ENCODE measurements around a stretch of chr1.

- PRO-cap = no peak
Observed at GRCh38 chr1:20604613-20605156, 15.8 kb downstream of the CDA start.

DNA sequence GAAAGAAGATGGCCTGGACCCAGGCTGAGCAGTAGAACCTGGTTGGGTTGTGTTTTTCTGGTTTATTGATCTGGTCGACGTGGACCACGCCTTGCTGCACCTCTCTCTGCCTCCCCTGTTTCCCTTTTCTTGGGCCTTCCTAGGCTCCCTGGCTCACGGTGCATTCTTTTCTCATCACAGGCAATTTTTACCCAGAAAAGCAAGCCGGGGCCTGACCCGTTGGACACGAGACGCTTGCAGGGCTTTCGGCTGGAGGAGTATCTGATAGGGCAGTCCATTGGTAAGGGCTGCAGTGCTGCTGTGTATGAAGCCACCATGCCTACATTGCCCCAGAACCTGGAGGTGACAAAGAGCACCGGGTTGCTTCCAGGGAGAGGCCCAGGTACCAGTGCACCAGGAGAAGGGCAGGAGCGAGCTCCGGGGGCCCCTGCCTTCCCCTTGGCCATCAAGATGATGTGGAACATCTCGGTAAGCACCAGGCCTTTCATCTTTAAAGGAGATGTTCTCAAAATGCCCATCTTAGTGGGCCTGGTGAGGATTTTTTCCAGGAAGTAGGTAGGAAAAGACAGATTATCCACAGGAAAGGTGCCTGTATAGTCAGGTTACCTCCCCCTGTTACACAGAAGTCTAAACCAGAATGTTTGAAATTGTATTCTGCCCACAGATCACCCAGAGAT lies 4.5 kb downstream of the PINK1 start:
- PRO-cap = no peak

GRCh38 chr1:20639717-20640236 lies 6.5 kb downstream of the PINK1 start:
- PRO-cap = no peak

DNA sequence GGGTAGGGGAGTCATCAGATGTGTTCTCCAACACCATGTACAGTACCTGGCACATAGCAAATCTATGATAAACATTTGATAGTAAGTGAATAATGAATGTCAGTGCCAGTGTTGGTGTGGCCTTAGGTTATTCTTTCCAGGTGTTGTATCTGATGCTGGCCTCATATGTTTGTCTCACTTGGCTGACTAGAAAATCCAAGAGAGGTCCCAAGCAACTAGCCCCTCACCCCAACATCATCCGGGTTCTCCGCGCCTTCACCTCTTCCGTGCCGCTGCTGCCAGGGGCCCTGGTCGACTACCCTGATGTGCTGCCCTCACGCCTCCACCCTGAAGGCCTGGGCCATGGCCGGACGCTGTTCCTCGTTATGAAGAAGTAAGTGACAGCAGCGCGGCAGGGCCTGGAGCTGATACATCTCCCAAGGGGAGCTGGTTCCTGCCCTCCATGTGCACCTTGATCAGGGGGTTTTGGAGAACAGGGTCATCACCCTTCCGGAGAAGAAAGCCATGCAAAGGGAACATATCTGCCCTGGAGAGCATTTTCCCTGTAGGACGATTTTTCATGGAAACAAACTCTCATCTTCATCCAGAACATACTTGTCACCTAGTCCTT lies 11.1 kb downstream of the PINK1 start:
- PRO-cap = no peak

- PRO-cap = no peak
Observed at GRCh38 chr1:20779593-20780086, 7.5 kb downstream of the HP1BP3 start.

DNA sequence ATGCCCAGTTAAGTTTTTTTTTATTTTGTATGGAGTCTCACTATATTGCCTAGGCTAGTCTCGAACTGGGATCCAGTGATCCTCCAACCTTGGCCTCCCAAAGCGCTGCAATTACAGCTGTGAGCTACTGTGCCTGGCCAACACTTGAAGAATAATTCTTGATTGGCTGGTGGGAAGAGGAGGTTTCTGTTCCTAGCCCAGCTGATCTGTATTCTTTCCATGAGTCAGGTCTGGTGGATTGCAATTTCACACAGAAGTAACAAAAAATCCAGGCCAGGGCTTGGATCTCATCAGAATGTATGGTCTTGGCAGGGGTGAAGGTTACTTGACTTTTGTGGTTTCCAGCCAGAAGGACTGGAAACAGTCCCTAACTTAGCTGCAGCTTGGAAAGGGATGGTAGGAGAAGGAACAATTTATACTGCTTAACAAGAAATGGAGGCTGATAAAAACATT lies 5.1 kb upstream of the HP1BP3 start:
- PRO-cap = no peak

DNA sequence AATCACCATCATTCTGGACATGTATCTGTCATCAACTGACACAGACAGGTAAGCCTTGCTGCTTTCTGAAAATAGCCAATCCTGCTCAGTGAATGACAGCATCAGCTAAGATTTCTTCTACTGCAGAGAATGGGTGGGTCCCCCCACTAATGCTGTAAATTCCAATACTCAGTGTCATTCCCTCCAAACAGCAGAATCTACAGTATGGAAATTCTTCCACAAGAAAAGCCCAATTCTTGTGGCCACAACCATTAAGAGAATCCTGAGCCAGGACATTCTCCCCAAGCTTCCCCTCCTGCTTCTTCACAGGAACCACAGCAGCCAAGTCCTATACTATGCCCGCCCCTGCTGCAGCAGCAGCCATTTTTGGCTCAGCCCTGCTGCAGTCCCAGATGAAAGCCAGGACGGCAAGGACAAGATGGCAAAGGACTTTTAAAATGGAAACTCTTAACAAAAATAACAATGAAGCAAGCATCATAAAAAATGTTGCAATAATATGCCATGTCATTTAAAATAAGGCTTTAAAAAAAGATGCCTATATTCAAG lies 26.8 kb downstream of the EIF4G3 start:
- PRO-cap = no peak

DNA sequence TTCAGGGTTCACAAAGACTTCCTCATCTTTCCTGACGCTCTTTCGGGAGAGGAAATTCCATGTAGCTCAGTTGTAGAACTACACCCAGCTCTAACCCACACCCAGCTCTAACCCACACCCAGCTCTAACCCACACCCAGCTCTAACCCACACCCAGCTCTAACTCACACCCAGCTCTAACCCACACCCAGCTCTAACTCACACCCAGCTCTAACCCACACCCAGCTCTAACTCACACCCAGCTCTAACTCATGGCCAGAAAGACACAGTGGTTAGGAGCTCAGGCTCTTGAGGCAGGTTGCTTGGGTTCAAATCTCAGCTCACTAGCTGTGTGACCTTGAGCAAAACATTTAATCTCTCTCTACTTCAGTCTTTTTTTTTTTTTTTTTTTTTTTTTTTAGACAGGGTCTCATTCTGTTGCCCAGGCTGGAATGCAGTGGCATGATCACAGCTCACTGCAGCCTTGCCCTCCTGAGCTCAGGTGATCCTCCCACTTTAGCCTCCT lies 14.2 kb upstream of the EIF4G3 start:
- PRO-cap = no peak

- PRO-cap = no peak
Observed at GRCh38 chr1:21255810-21256190, 34.5 kb downstream of the ECE1 start.

DNA sequence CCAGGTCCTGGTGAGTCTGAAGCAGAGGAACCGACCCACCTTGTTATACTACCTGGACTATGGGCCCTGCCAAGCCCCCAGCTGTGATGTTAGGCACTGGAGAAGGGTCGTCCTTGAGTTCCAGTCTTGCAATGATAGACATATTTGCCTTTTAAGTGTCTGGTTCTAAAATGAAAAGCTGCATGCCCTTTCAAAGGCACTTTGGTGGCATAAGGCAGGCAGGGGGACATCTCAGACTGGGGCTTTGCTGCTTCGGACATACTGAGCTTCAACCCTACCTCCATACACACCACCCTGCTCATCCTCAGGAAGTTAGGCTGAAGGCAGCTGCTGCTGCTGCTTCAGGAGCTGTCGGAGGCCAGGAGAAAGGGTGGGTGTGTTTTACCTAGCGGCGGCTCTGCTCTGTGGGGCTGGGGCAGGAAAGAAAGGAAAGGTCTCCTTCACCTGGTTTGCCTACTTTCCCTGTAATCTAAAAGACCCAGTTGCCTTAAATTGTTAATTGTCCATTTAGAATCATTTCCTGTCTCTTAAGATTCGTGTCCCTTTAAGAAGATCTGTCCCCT lies 19.3 kb downstream of the ECE1 start:
- PRO-cap = no peak

DNA sequence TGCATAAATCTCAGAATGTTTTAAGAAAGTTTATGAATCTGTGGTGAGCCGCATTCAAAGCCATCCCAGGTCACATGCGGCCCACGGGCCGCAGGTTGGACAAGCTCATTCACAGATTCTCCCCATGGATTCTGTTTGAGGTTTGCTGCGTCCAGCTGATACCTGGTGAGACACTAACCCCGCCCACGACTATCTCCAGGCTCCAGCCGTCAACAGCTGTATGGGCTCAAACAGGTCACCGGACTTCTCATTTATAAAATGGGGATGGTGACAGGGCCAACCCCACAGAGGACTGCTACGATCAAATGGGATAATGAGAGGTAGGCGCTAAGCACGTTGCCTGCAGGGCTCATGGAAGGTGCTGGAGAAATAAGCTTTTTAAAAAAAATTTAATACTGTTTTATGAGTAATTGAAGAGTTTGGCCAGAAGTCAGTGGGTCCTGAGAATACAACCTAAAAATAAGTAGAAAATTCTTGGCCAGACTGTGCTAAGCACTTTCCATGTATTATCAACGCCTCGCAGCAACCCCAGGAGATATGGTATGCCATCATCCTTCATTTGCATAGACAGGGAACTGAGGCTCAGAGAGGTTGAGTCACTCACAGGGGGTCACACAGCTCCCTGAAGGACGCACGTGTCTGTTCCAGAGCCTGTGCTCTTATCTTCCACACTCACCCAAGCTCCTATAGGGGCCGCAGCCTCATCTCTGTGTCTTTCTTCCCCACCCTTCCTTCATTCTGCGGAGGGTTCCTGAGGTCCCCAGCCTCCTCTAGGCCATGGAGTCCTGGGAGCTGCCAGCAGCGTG lies 30.0 kb upstream of the ECE1 start:
- PRO-cap = no peak

DNA sequence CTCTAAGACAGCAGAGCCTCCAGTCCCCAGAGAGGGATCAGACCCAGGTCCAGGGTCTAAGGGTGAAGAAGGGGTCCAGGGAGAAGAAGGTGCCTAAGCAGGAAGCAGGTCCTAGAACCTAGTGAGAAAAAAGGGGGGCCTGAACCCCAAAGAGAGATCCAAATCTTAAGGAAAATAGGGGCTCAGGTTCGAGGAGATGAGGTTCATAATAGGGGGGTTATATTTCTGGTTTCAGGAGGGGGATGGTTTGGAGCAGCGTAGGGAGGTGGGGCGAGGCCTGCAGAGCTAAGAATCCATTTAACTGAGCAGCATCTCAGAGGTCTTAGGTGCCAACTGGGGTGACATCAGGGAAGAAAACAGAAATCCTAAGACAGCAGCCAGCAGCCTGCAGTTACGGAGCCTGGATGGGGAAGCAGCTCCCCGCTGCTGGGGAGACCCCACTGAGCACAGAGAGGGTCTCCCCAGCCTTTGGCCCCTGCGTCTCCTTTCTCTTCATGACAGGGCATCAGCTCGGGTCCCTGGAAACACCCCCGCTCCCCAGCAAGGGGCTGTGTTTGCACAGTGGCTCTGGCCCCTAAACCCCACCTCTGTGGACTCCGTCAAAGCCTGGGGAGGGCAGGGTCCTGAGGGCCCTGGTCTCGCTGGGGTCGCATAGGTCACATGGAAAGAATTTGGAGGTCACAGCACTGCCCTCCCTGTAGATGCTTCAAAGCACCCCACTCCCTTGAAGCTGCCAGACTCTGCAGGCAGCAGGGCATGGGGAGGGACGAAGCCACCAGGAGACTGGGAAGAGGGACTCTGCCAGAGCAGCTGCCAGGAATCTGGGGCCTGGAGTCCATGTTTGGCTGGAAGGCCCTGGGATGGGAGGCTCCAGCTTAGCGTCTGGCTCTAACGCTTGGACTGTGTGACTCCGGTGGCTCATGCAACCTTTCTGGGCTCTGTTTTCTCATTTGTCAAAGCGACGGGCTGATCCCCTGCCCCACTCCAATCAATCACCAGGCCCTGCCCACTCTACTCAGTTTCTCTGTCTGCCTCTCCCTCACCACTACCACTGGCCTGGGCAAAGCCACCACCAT lies 36.5 kb upstream of the ECE1 start:
- PRO-cap = no peak

- PRO-cap = no peak
Observed at GRCh38 chr1:21344150-21345028, 54.1 kb upstream of the ECE1 start.

DNA sequence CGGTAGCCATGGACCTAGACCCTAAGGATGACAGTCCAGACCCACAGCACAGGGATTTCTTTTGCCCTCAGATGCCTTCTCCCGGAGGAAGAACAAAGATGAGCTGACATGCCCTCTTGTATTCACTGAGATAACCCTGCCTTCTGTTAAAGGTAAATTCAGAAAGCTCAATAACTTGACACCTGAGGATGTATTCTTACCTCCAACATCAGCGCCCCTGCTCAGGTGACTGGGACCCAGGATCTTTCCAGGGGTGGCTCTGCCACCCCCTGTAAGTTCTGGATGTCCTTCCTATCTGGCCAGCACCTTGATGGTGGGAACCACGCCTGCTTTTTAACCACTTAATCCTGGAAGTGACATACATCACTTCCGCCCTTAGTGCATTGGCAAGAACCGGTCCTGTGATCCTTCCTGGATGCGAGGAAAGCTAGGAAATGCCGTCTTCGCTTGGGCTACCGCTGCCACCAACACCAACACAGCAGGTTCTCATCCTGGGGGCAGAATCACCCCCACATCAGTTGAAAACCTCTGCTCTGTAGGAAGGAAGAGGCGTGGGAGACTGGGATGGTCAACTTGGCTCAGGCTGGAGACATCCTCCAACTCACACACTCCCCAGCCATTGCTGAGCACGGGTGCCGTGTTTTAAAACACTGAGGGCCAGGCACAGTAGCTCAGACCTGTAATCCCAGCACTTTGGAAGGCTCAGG lies 74.7 kb downstream of the ALPL start:
- PRO-cap = no peak

DNA sequence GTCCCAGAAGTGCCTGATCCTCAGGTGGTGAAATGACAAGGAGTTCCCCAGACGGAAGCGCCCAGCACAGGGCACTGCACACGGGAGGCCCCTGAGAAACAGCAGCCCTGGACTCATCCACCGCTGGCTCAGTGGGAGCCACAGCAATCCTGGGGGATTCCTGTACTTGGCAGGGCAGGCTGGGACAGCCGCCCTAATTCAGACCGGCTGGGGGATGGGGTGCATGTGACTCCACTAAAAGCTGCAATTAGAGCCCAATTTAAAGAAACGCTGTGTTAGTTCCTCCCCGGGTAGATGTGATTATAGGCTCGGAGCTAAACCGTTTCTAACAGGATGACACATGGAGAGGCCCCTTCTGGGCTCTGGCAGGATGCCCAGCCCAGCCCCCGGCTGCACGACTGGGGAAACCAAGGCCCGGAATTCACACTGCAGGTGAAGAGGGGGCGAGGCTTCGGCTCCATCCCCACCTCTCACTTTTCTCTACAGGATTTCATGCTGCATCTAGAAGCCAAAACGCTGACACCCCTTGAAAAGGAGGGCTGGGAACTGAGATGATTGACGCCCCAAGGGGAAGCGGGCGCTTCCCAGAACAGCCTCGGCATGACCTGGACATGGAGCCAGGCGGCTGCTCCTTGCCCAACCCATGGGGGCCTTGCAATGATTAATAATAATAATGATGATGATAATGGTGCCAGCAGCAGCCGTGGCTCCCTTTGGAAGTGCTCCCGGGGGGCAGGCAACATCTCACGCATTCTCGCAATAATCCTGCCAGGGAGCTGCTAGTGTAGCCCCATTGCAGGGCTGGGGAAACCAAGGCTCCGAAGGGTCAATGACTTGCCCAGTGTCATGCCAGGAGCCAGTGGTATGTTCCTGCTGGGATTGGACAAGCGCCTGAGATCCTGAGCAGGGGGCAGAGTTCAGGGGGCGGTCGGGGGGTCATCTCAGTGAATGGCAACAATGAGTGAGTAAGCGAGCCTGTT lies 78.4 kb downstream of the RAP1GAP start:
- PRO-cap = no peak

DNA sequence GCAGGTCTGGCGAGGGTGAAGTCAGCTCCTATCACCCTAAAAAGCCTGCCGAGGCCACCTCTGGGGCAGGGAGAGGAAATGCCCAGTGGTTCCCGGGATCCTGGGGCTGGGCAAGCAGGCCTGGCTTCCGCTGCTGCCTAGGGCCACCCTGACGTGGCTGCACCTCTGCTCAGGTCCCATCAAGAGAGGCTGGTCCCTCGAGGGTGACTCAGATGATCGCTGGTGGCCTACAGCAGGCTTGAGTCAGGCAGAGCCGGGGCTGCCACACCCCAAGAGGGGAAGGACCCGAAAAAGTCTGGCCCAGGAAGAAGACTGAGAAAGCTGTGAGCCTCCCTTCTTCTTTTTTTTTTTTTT lies 42.1 kb downstream of the RAP1GAP start:
- PRO-cap = no peak

GRCh38 chr1:21634524-21635027 lies 34.6 kb downstream of the RAP1GAP start:
- PRO-cap = unidirectional peak, plus-strand start at chr1:21634727

DNA sequence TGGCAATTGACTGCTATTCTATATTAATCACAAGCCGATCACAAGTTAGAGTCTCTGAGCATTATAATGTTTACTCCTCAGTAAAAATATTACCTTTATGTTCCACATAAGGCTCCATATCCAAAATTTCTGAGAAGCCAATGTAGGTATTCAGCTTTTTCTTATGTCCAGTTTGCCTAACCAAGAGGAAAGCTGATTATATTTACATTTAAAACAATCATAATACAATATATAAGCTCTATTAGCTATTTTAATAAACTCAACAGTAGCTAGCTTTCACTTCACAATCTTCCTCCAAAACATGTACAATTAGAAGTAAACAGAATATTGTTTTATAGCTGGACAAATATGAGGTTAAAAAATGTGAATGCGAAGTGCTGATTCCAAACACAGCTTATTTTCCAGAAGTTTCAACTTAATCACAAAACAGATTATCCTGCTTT lies 36.0 kb downstream of the USP48 start:
- PRO-cap = no peak

DNA sequence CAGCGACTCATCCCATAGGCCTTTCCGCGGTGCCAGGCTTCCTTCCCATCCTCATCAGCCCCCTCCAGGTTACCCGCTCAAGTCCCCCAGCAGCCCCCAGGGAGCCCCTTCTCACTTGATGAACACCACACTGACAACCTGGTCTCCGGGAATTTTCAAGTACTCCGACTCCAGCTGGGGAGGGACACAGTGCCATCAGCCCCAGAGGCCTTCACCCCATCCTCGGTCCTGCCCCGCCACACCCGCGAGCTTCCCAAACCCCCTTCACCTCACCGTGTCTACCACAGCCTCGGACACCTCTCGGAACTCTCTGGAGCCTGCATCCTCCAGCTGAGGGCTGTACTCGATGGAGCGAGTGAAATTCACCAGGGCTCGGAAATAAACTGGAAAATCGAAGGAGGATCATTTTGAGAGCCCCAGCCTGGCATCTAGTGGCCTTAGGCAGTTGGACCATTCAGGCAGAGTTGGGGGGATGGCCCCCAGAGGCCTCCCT lies 46.8 kb downstream of the HSPG2 start:
- PRO-cap = no peak

DNA sequence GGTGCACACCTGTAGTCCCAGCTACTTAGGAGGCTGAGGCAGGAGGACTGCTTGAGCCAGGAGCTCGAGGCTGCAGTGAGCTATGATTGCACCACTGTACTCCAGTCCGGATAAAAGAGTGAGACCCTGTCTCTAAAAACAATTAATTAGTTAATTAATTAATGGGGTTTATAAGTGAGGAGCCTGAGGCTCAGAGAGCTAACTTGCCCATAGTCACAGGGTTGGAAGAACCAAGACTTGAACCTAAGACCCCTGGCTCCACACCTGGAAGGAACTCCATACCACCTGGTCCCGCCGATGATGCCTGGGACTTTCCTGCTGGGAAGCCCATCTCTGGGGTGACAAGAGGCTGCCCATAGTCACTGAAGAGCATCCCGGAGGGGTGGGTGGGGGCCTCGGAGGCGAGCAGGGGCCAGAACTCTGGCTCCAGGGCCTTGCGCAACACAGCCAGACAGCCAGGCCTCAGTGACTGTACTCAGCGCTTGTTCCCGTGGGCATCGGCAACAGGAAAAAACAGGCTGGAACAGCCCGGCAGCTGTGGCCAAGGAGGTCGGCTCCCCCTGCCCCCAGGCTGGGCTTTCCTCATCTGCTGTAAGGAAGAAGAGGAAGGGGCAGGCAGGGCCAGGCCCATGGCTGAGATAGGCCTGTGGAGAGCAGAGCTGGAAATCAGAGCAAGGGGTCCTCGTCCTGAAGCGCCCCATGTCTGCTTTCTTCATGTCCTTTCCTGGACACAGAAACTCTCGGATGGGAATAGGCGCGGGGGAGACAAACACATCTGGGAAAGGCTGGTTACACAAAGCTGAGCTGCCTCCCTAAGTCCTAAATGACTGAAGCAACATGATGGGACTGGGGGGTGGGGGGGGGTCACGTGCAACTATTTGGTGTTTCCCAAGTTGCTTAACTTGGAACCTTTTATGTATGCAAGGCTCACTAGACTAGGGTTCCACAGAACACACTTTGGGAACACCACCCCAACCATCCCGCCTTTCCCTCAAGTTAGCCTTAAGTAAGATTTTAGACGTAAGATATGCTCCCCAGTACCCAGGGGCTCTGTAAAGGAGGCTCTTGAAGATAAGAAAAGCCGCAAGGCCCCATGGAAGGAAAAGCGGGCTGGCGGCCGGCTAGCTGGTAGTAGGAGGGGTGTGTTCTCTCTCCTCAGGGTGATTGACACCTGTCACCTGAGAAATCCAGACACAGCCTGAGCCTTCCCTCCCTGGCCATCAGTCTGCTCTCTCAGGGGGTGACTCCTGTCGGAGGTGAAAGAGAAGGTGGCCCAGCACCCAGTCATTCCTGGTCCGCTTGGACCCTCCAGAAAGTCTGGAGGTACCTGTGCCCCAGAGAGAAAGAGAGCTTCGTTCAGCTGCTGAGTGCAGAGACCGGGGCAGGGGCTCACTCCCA lies 30.7 kb downstream of the HSPG2 start:
- PRO-cap = no peak